K562 (cell line): ENCODE measurements around a stretch of chr11.

DNA sequence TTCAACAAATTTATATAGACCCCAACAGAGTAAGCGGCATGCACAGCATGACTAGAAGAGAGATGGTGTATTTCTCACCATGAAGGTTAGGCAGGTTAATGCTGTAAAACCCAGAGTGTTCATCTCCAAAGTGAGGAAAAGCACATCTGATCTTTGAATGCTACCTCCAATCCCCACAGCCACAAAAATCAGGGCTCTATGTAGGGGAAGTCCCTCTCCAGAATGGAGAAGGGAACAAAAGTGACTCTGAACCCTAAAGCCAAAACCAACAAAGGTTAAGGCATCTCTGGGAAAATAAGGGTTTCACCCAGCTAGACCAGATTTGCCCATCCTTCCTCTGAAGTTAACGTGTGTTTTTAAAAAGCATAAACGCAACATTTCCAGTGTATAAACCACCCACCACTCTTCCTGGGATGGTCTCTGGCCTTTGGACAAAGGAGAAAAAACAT, 128.1 kb downstream of the ETS1 start:
- RAMPAGE, long total RNA, result no peak
- RRBS, result no CpG with 5 or more reads among the region's 3 CpGs
PRO-cap:
- standard, result no peak
- CoPRO, capped RNA only, 2 experiments, result no peak in any of the 2 experiments
- CoPRO, capped and uncapped RNA, 2 experiments, result no peak in any of the 2 experiments
- CoPRO, uncapped RNA only, 2 experiments, result no peak in any of the 2 experiments
CAGE:
- cytosol, long polyA plus RNA, result no peak
- long polyA plus RNA, result no peak
- nucleolus, long total RNA, result no peak
- nucleus, long polyA plus RNA, result no peak

DNA sequence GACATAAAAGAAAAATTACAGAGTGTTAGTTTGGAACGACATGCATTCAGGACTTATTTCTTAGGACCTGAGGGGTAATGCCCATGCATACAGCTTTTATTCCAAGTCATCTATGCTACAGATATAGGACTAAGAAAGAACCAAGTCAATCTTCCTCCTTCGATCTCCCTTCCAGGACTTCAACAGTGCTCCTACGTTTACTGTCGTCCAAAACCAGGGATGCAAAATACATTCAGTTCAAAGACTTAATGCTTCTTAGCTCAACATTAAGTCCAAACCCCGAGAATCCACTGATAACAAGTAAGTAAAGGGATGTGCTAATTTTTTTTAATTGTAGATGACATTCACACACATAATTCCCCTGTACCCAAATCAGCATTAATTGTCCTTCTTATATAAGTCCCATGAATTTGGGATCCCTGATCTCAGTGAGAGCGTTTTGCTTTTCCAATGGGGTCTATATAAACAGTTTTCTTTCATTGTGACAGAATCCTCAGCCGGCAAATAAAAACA, 126.1 kb downstream of the ETS1 start:
- RAMPAGE, long total RNA, result no peak
- RRBS, result no CpG with 5 or more reads among the region's 7 CpGs
PRO-cap:
- standard, result no peak
- CoPRO, capped RNA only, 2 experiments, result no peak in any of the 2 experiments
- CoPRO, capped and uncapped RNA, 2 experiments, result no peak in any of the 2 experiments
- CoPRO, uncapped RNA only, 2 experiments, result no peak in any of the 2 experiments
CAGE:
- cytosol, long polyA plus RNA, result no peak
- long polyA plus RNA, result no peak
- nucleolus, long total RNA, result no peak
- nucleus, long polyA plus RNA, result no peak

- RAMPAGE, long total RNA, result no peak
- RRBS, result no CpG with 5 or more reads among the region's 7 CpGs
PRO-cap:
- standard, result no peak
- CoPRO, capped RNA only, 2 experiments, result no peak in any of the 2 experiments
- CoPRO, capped and uncapped RNA, 2 experiments, result no peak in any of the 2 experiments
- CoPRO, uncapped RNA only, 2 experiments, result no peak in any of the 2 experiments
CAGE:
- cytosol, long polyA plus RNA, result no peak
- long polyA plus RNA, result no peak
- nucleolus, long total RNA, result no peak
- nucleus, long polyA plus RNA, result no peak
Observed at GRCh38 chr11:128489089-128489563, 98.2 kb downstream of the ETS1 start.

DNA sequence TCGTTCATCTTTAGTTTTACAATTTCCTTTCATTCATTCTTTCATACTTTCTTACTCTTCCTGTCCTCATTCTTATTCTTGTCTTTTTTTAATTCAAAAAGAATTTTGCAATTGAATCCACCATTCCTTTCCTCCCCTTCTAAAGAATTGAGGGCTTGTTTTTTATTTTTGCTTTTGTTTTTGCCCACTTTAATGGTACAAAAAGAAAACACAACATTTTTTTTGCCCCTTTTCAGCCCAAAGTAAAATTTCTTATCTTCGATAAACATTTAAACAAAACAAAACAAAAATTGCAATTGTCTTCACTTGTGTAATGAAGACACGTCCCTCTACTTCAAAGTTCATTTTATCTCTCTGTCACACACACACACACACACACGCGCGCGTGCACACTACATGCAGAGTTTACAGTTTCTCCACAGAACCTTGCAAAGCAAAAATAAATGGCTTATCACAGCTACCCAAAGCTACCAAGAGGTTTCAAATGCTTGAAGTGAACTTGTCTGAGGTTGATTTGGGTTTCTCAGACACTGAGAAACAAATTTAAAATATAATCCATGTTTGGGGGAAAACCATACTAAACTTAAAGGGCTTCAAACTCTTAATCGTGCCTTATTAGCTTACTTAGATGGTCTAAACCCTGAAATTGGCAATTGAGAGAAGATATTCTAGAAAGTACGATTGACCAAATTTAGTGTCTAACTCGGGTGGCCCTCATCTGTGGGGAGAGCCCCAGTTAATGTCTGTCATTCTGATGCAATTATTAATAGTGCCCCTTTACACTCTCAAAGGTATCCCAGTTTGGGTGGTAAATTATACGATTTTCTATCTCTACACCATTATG, 72.2 kb downstream of the ETS1 start:
- RAMPAGE, long total RNA, result no peak
- RRBS, result no CpG with 5 or more reads among the region's 11 CpGs
PRO-cap:
- standard, result no peak
- CoPRO, capped RNA only, 2 experiments, result no peak in any of the 2 experiments
- CoPRO, capped and uncapped RNA, 2 experiments, result no peak in any of the 2 experiments
- CoPRO, uncapped RNA only, 2 experiments, result no peak in any of the 2 experiments
CAGE:
- cytosol, long polyA plus RNA, result no peak
- long polyA plus RNA, result no peak
- nucleolus, long total RNA, result no peak
- nucleus, long polyA plus RNA, result no peak

DNA sequence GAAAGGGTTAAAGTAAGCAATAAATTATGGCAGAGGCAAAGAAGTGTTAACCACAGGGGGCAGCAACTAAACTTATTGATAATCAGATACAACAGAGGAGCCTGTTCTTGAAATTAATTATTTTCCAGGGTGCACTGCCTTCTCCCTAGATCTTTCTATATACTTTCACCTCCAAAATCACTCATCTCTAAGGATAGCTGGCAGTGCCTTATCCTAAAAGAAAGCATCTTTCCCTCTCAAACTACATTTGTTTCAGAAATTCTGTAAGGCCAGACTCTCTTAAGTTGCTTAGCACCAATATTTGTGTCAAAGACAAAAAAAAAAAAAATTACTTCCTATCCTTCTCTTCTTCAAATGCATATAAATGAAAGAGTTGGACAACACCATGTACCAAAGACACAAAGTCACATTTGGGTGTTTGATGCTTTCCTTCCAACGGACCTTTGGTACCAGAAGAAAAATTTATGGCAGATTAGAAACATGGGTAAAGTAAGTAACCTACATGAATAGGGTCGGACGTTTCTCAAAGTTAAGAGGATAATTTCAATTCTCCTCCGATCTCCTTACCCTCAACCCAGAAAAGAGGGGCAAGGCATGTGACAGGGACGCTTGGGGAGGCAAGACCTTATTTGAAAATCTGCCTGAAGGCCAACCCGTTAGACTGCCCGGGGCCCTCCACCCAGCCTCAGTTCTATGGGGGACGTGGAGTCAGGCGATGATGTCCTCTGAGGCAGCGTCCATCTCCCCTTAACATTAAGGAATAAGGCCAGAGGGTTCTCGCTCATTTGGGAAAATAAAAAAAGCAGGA, 66.3 kb downstream of the ETS1 start:
- RAMPAGE, long total RNA, result no peak
- RRBS, result no CpG with 5 or more reads among the region's 11 CpGs
PRO-cap:
- standard, result no peak
- CoPRO, capped RNA only, 2 experiments, result no peak in any of the 2 experiments
- CoPRO, capped and uncapped RNA, 2 experiments, result no peak in any of the 2 experiments
- CoPRO, uncapped RNA only, 2 experiments, result no peak in any of the 2 experiments
CAGE:
- cytosol, long polyA plus RNA, result no peak
- long polyA plus RNA, result no peak
- nucleolus, long total RNA, result no peak
- nucleus, long polyA plus RNA, result no peak

GRCh38 chr11:128523498-128524157, 63.7 kb downstream of the ETS1 start:
- RAMPAGE, long total RNA, result no peak
- RRBS, result no CpG with 5 or more reads among the region's 2 CpGs
PRO-cap:
- standard, result no peak
- CoPRO, capped RNA only, 2 experiments, result no peak in any of the 2 experiments
- CoPRO, capped and uncapped RNA, 2 experiments, result no peak in any of the 2 experiments
- CoPRO, uncapped RNA only, 2 experiments, result no peak in any of the 2 experiments
CAGE:
- cytosol, long polyA plus RNA, result no peak
- long polyA plus RNA, result no peak
- nucleolus, long total RNA, result no peak
- nucleus, long polyA plus RNA, result no peak

GRCh38 chr11:128525382-128525871, 61.9 kb downstream of the ETS1 start:
- RAMPAGE, long total RNA, result no peak
- RRBS, result no CpG with 5 or more reads among the region's 1 CpG
PRO-cap:
- standard, result no peak
- CoPRO, capped RNA only, 2 experiments, result no peak in any of the 2 experiments
- CoPRO, capped and uncapped RNA, 2 experiments, result no peak in any of the 2 experiments
- CoPRO, uncapped RNA only, 2 experiments, result no peak in any of the 2 experiments
CAGE:
- cytosol, long polyA plus RNA, result no peak
- long polyA plus RNA, result no peak
- nucleolus, long total RNA, result no peak
- nucleus, long polyA plus RNA, result no peak

GRCh38 chr11:128690015-128691291, 3.4 kb upstream of the FLI1 start:
- RAMPAGE, long total RNA, result no peak
- RRBS, result 5% methylated on average over 7 of the region's 49 CpGs
PRO-cap:
- standard, result no peak
- CoPRO, capped RNA only, 2 experiments, result no peak in any of the 2 experiments
- CoPRO, capped and uncapped RNA, 2 experiments, result no peak in any of the 2 experiments
- CoPRO, uncapped RNA only, 2 experiments, result no peak in any of the 2 experiments
CAGE:
- cytosol, long polyA plus RNA, result no peak
- long polyA plus RNA, result no peak
- nucleolus, long total RNA, result no peak
- nucleus, long polyA plus RNA, result no peak

GRCh38 chr11:128694248-128694475, 290 bp downstream of the FLI1 start:
- RAMPAGE, long total RNA, result no peak
- RRBS, result 7% methylated on average over 24 of the region's 34 CpGs
PRO-cap:
- standard, result no peak
- CoPRO, capped RNA only, 2 experiments, result no peak in any of the 2 experiments
- CoPRO, capped and uncapped RNA, 2 experiments, result no peak in any of the 2 experiments
- CoPRO, uncapped RNA only, 2 experiments, result no peak in any of the 2 experiments
CAGE:
- cytosol, long polyA plus RNA, result no peak
- long polyA plus RNA, result no peak
- nucleolus, long total RNA, result no peak
- nucleus, long polyA plus RNA, result no peak

GRCh38 chr11:128720315-128721128, 26.6 kb downstream of the FLI1 start:
- RAMPAGE, long total RNA, result no peak
- RRBS, result 6% methylated on average over 6 of the region's 22 CpGs
PRO-cap:
- standard, result no peak
- CoPRO, capped RNA only, 2 experiments, result no peak in any of the 2 experiments
- CoPRO, capped and uncapped RNA, 2 experiments, result no peak in any of the 2 experiments
- CoPRO, uncapped RNA only, 2 experiments, result no peak in any of the 2 experiments
CAGE:
- cytosol, long polyA plus RNA, result no peak
- long polyA plus RNA, result no peak
- nucleolus, long total RNA, result no peak
- nucleus, long polyA plus RNA, result no peak

GRCh38 chr11:128828369-128829122, 38.5 kb downstream of the KCNJ1 start:
- RAMPAGE, long total RNA, result no peak
- RRBS, result no CpG with 5 or more reads among the region's 9 CpGs
PRO-cap:
- standard, result no peak
- CoPRO, capped RNA only, 2 experiments, result no peak in any of the 2 experiments
- CoPRO, capped and uncapped RNA, 2 experiments, result no peak in any of the 2 experiments
- CoPRO, uncapped RNA only, 2 experiments, result no peak in any of the 2 experiments
CAGE:
- cytosol, long polyA plus RNA, result no peak
- long polyA plus RNA, result no peak
- nucleolus, long total RNA, result no peak
- nucleus, long polyA plus RNA, result no peak

DNA sequence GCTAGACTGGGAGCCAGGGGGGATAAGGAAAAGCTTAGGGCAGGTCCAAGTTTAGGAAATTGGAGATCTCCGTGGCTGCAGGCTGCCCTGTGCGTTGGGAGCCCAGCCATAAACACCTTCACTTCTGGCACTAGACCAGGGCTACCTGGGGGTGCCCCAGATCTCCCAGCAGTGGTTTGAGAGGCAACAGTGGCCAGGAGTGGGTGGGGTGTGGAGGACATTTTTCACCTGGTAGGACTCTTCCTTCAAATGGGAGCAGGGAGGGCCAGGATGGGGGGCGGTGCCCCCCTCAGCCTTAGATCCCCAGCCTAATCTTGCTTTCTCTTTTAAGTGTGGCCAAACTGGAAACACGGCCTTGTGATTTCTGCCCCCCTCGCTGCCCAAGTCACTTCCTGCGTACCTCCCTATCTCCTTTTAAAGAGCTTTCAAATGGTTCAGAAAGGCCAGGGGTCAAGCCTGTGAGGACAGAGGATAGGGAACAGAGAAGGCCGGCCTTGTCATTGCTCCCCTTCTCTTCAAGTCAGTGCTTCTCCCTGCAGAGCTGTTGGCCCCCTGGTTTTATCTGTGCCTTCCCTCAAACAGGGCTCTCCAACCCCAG, 777 bp downstream of the KCNJ5 start:
- RAMPAGE, long total RNA, result no peak
- RRBS, result no CpG with 5 or more reads among the region's 7 CpGs
PRO-cap:
- standard, result no peak
- CoPRO, capped RNA only, 2 experiments, result no peak in any of the 2 experiments
- CoPRO, capped and uncapped RNA, 2 experiments, result no peak in any of the 2 experiments
- CoPRO, uncapped RNA only, 2 experiments, result no peak in any of the 2 experiments
CAGE:
- cytosol, long polyA plus RNA, result no peak
- long polyA plus RNA, result no peak
- nucleolus, long total RNA, result no peak
- nucleus, long polyA plus RNA, result no peak

- RAMPAGE, long total RNA, result no peak
- RRBS, result no CpG with 5 or more reads among the region's 12 CpGs
PRO-cap:
- standard, result no peak
- CoPRO, capped RNA only, 2 experiments, result no peak in any of the 2 experiments
- CoPRO, capped and uncapped RNA, 2 experiments, result no peak in any of the 2 experiments
- CoPRO, uncapped RNA only, 2 experiments, result no peak in any of the 2 experiments
CAGE:
- cytosol, long polyA plus RNA, result no peak
- long polyA plus RNA, result no peak
- nucleolus, long total RNA, result no peak
- nucleus, long polyA plus RNA, result no peak
Observed at GRCh38 chr11:128908306-128909068, 17.3 kb downstream of the KCNJ5 start.

DNA sequence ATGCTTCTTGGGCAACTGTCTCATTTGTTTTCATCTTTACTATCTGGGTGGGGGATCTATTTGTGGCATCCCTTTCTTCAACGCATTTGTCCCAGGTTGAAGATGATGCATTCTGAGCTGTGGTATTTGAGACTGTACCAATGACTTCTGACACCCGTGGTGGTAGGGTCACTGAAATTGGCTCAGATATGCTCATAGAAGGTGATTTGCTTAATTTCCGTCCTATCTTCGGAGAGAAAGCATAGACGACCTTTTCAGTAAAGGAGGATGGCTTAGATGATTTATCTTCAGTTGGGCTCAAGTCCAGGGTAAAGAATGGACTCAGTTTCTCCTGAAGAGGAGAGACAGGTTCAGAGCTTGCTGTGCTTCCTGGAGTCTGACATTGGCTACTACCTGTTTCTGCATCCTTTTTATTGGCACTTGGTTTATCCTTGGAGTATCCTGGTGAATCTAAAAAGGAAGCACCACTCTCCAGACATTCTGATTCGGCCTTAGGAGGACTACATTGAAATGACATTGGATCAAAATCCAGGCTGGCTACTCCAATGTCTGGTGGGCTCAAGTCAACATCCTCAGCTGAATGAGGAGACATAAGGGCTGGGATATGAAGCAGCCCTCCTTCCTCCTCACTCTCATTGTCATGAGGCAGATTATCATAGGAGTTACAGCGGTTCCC, 31.7 kb upstream of the TP53AIP1 start:
- RAMPAGE, long total RNA, result no peak
- RRBS, result no CpG with 5 or more reads among the region's 7 CpGs
PRO-cap:
- standard, result no peak
- CoPRO, capped RNA only, 2 experiments, result no peak in any of the 2 experiments
- CoPRO, capped and uncapped RNA, 2 experiments, result no peak in any of the 2 experiments
- CoPRO, uncapped RNA only, 2 experiments, result no peak in any of the 2 experiments
CAGE:
- cytosol, long polyA plus RNA, result no peak
- long polyA plus RNA, result no peak
- nucleolus, long total RNA, result no peak
- nucleus, long polyA plus RNA, result no peak

- RAMPAGE, long total RNA, result no peak
- RRBS, result no CpG with 5 or more reads among the region's 4 CpGs
PRO-cap:
- standard, result no peak
- CoPRO, capped RNA only, 2 experiments, result no peak in any of the 2 experiments
- CoPRO, capped and uncapped RNA, 2 experiments, result no peak in any of the 2 experiments
- CoPRO, uncapped RNA only, 2 experiments, result no peak in any of the 2 experiments
CAGE:
- cytosol, long polyA plus RNA, result no peak
- long polyA plus RNA, result no peak
- nucleolus, long total RNA, result no peak
- nucleus, long polyA plus RNA, result no peak
Observed at GRCh38 chr11:128987902-128988400, 45.3 kb upstream of the TP53AIP1 start.

DNA sequence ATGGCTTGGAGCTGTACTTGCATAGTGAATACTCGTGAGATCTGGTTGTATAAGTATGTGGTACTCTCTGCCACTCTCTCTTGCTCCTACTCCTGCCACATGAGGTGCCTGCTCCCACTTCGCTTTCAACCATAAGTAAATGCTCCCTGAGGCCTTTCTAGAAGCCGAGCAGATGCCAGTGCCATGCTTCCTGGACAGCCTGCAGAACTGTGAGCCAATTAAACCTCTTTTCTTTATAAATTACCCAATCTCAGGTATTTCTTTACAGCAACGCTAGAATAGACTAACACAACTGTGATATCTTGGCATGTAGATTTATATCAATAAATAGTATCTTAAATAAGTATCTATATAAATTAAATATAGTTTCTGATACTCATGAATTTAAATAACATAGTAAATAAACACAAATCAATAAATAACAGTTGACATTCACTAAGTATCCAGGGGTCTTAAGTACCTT, 88.2 kb upstream of the TP53AIP1 start:
- RAMPAGE, long total RNA, result no peak
- RRBS, result no CpG with 5 or more reads among the region's 4 CpGs
PRO-cap:
- standard, result no peak
- CoPRO, capped RNA only, 2 experiments, result no peak in any of the 2 experiments
- CoPRO, capped and uncapped RNA, 2 experiments, result no peak in any of the 2 experiments
- CoPRO, uncapped RNA only, 2 experiments, result no peak in any of the 2 experiments
CAGE:
- cytosol, long polyA plus RNA, result no peak
- long polyA plus RNA, result no peak
- nucleolus, long total RNA, result no peak
- nucleus, long polyA plus RNA, result no peak

GRCh38 chr11:129141629-129142385, 50.3 kb downstream of the ARHGAP32 start:
- RAMPAGE, long total RNA, result no peak
- RRBS, result no CpG with 5 or more reads among the region's 6 CpGs
PRO-cap:
- standard, result no peak
- CoPRO, capped RNA only, 2 experiments, result no peak in any of the 2 experiments
- CoPRO, capped and uncapped RNA, 2 experiments, result no peak in any of the 2 experiments
- CoPRO, uncapped RNA only, 2 experiments, result no peak in any of the 2 experiments
CAGE:
- cytosol, long polyA plus RNA, result no peak
- long polyA plus RNA, result no peak
- nucleolus, long total RNA, result no peak
- nucleus, long polyA plus RNA, result no peak

DNA sequence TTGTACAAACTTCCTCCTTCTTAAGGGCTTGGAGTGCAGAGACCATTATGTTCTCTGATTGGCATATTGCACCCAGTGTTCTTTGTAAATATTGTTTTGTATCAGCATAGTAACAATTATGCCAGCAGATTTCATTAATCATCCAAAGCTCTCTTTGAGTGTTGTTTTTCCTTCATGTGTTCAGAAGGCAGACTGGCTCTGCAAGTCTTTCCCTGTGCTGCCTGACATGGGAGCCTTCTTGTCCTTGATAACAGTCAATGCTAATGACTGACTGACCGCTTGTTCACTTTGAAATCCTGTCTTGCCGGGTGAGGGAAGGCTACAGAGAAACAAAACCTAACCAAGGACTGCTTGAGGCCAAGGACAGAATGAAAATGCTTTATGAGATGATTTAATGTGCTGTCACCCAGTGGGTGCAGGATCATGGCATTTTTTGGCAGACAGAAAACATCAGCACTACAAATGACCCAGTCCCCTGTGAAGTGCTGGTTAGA, 6.6 kb upstream of the BARX2 start:
- RAMPAGE, long total RNA, result no peak
- RRBS, result no CpG with 5 or more reads among the region's 2 CpGs
PRO-cap:
- standard, result no peak
- CoPRO, capped RNA only, 2 experiments, result no peak in any of the 2 experiments
- CoPRO, capped and uncapped RNA, 2 experiments, result no peak in any of the 2 experiments
- CoPRO, uncapped RNA only, 2 experiments, result no peak in any of the 2 experiments
CAGE:
- cytosol, long polyA plus RNA, result no peak
- long polyA plus RNA, result no peak
- nucleolus, long total RNA, result no peak
- nucleus, long polyA plus RNA, result no peak